ENCODE measurements around a stretch of chr6.

- PRO-cap = no peak
Measured at GRCh38 chr6:15526022-15526552, 136.7 kb downstream of the DTNBP1 start.

DNA sequence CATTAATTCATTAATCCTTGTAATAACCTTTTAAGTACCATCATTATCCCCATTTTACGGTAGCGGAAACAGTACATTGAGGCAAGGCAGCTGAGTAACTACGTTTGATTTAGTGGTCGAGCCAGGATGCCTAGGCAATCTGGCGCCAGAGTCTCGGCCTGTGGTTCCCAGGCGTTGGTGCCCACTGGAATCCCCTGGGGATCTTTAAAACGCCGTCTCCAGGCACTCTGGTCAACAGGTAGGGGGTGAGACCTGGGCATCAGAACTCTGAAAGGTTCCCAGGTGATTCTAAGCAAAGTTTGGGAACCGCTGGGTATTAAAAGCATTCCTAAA is 1.0 kb downstream of the DTNBP1 start:
- PRO-cap = no peak

DNA sequence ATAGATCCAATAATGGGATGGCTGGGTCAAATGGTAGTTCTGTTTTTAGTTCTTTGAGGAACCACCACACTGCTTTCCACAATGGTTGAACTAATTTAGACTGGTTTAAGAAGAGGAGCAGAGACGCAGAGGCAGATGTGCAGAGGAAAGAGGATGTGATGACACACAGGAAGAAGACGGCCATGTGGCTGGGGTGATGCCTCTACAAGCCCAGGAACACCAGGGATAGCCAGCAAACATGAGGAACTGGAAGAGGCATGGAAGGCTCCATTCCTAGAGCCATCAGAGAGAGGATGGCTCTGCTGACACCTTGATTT is 218.3 kb upstream of the DTNBP1 start:
- PRO-cap = no peak

- PRO-cap = no peak
Measured at GRCh38 chr6:15889294-15889799, 226.5 kb upstream of the DTNBP1 start.

DNA sequence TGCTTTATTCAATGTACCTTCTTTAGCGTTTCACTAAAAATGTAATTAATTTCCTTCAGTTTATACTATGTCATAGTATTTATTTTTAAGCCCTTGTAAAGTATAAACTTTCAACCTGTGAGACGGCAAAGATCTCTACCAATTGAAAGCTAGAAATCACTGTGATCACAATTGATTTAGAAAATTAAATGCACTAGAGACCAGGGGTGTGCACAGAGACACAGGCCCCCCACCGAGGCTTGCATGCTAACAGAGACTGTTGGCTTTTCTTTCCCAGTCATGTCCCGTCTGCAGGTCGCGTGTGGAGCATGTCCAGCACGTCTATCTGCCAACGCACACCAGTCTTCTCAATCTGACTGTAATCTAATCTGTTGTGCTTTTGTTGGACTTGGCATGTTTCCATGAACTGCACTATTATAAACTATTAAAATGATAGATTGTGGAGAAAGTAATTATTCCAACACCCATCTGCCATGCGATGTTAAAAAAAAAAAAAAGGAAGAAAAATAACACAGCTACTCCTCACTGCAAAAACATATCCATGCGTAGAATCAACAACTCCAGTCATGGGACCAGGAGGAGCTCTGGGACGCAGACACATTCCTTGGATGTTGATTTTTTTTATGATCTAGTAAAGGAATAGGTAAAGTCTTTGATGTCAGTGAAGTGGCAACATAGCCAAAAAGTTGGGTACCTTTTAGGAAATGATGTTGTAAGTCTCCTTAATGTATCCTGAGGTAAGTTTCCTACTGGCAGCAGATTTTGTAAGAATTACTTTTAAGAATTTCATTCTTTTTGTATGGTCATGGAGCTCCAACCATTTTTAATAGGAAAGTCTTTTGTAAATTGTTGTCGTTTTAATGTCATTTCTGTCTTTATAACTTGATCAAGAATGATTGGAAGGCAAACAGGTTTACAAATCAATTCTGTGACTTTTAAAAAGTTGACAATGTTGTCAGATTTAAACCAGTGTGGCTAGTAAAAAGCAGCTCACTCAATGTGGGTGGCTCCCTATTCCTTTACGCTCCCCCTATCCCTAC is 17.8 kb downstream of the MYLIP start:
- PRO-cap = no peak

GRCh38 chr6:16260759-16261562 is 22.6 kb downstream of the GMPR start:
- PRO-cap = no peak

DNA sequence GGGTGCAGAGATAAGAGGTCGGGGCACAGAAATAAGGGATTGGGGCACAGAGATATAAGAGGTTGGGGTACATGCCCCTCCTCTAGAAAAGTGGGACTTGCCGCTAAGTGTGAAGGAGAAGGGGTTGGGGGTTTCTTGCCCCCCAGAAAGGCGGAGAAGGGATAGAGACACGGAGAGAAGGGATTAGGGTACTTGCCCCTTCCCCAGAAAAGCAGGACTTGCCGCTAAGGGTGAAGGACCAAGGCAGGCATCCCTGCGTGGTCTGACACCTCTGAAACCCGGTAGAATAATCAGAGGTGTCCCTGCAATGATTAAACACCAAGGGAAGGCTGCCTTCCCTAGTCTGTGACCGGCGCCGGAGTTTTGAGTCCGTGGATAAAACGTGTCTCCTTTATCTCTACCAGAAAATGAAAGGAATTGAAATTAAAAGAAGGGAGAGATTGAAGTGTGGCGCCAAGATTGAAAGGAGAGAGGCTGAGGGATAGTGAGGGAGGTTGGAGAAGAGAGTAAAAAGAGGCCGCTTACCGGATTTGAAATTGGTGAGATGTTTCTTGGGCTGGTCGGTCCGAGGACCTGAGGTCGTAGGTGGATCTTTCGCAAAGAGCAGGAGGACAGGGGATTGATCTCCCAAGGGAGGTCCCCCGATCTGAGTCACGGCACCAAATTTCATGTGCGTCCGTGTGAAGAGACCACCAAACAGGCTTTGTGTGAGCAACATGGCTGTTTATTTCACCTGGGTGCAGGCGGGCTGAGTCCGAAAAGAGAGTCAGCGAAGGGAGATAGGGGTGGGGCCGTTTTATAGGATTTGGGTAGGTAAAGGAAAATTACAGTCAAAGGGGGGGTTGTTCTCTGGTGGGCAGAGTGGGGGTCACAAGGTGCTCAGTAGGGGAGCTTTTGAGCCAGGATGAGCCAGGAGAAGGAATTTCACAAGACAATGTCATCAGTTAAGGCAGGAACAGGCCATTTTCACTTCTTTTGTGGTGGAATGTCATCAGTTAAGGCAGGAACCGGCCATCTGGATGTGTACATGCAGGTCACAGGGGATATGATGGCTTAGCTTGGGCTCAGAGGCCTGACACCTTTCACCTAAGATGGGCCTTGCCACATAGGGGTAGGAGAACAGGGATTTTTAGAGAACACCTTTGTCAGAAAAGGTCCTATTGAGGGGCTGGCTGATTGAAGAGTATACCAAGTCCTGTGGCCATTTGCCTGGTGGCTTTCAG is 25.8 kb downstream of the GMPR start:
- PRO-cap = no peak

DNA sequence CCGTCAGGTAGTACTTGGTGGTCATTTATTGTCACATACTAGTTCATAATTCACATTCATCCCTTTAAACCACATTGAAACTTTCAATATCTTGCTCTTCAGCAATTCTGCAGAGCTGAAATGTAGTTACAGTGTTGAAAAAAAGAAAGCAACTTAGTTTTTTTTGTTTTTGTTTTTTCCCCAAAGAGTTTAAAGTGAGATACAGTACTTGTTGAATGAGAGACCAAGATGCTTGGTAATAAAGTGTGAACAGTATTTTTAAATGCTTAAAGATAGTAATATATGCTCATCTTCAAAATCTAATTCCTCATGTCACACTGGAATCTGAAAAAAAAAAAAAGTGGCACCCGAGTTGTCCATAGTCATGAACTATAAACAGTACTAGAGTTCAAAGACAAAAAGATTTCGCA is 66.6 kb downstream of the GMPR start:
- PRO-cap = no peak

DNA sequence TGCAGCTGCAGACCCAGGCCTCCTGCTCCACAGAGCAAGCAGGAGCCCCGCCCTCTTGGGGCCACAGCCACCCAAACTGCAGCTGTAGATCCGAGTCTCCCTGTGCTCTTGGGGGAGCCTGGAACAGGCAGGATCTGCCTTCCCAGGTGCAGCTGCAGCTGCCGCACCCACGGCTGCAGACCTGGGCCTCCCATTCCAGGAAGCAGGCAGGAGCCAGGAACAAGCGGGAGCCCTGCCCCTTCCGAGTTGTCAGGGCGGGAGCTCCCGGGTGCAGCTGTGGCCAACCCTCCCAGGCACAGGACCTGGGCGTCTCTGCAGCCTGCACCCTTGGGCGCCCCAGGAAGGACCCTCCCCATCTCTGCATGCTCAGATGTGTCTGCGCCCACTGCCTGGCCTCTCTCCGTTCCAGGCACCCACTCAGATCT is 120.3 kb downstream of the GMPR start:
- PRO-cap = no peak

DNA sequence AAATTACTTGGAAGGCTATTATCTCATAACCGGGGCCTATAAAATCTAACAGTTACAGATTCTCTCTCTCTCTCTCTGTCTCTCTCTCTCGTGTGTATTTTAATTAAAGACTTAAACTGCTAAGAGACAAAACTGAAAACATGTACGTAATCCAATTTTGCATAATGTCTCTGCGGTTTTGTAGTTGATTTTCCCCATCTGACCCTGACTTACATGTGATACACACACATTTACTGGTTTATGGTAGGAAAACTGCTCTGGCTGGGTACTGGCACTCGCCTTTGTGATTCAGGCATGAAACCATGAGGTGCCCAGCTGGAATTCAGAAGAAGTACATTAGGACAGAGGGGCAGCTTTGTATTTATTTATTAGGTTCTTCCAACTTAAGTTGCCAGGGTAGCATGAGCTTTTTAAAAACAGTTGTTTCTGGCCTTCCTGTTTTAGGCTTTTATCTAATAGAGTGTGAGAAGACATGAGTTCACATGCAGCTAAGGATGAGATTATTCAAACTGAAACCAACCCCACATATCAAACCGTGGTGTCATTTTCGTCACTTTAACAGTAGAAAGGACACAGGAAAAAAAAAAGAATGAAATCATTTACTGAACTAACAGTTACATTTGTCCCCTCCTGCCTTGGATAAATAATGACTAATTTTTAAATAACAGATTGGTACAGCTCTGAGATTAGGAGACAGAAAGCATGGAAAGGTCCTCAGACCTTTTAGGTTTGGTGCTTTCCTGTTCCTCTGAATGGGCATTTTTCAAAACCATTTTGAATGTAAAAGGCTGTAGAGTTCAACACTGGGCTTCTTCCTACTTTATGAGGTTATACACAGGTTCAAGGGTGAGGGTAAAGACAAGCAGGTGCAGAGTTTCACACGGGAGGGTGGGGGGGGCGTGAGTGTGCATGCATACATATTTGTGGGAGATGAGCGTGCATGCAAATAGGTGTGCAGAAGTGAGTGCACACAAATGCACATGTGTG is 182.7 kb downstream of the GMPR start:
- PRO-cap = no peak

DNA sequence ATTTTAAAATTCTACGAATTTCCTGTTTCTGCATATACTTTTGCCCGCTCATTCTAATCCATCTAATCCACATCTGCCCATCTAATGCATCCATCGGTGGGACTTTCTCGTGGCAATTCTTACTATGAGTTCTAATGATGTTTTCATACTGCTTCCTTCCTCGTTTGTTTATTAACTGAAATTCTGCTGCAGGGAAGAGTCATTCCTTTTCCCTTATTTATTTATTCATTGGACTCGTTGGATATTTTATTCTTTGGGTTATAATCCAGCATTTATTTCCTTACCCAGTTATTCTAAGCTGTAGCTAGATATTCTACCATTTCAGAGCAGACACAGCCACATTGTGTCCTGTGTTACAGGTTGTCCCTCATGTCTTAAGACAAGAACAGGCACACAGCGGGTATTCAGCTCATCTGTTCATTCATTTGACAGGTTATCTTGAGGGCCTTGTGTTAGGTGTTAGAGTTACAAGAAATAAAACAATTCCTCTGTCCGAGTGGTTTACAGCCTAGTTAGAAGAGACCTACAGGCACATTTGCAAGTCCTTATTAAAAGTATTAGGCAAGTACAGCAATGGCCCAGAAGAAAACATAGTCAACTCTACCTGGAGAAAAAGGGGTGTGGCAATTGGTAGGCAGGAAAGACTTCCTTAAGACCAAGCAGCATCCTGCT is 185.9 kb downstream of the ATXN1 start:
- PRO-cap = no peak

DNA sequence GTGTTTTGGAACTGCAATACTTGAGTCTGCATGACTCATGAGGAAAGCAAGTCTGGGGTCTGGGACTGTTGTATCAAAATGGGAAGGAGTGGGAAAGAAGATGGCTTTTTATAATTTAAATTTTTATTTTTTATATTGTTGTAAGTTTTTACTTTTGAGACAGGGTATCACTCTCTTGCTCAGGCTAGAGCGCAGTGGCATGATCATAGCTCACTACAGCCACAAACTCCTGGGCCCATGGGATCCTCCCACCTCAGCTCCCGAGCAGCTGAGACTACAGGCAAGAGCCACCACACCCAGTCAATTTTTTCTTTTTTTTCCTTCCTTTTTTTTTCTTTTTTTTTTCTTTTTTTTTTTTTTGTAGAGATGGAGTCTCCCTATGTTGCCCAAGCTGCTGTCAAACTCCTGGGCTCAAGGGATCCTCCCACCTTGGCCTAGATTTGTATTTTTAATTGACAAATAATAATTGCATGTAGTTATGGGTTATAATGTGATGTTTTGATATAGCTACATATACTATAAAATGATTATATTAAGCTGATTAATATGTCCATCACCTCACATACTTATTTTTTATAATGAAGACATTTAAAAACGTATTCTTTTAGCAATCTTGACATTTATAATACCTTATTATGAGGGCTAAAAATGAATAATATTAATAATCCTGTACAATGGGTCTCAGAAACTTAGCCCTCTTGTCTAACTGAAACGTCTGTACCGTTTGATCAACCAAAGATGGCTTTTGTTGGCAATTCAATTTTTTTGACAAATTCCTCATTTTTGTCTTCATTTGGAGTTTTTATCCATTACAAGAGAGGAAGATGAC is 71.9 kb downstream of the ATXN1 start:
- PRO-cap = no peak

- PRO-cap = no peak
Measured at GRCh38 chr6:16703880-16705159, 56.9 kb downstream of the ATXN1 start.

DNA sequence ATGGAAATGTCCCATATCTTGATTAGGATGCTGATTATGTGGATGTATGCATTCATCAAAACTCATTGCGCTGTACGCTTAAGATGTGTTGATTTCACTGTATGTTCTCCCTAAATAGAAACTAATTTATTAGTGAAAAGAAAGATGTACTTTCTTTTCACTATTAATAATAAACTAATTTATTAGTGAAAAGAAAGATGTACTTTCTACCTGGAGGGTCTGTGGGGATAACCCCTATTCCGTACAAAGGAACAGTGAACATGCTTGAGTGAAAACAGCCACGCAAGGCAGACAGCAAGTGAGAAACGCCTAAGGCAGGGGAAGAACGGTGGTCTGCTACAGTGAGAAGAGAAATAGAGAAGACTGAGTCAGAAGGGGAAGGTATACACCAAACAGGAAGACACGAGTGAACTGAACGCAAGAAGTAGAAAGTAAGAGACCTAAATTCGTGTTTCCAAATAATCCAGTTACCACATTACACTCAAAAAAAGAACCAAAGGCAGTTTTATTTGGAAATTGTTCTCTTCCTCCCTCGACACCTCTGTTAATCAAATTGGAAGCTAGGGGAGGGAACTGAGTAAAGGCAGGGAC is 49.1 kb downstream of the ATXN1 start:
- PRO-cap = no peak

GRCh38 chr6:16740946-16741492 is 20.2 kb downstream of the ATXN1 start:
- PRO-cap = no peak

GRCh38 chr6:16985677-16986133 is 116.1 kb upstream of the STMND1 start:
- PRO-cap = no peak

DNA sequence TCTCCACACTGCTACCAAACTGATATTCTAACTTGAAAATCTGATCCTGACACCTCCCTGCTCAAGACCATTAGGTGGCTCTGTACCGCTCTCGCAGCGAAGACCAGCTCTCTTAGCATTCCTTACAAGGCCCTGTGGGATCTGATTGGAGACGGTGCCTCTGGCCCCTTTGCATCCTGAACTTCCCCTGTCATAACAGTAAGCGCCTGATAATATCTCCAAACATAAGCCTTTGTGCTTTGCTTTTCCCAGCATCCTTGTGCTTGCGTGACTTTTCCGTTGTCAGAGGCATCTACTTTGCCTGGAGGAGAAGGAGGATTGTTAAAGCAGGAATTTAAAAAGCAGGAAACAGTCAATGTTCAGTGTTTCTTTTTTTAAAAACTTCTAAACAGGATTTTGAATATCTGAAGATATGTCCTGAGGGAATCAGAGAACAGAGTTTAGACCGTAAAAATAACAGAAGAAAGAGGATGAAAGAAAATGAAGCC is 89.3 kb upstream of the STMND1 start:
- PRO-cap = no peak

DNA sequence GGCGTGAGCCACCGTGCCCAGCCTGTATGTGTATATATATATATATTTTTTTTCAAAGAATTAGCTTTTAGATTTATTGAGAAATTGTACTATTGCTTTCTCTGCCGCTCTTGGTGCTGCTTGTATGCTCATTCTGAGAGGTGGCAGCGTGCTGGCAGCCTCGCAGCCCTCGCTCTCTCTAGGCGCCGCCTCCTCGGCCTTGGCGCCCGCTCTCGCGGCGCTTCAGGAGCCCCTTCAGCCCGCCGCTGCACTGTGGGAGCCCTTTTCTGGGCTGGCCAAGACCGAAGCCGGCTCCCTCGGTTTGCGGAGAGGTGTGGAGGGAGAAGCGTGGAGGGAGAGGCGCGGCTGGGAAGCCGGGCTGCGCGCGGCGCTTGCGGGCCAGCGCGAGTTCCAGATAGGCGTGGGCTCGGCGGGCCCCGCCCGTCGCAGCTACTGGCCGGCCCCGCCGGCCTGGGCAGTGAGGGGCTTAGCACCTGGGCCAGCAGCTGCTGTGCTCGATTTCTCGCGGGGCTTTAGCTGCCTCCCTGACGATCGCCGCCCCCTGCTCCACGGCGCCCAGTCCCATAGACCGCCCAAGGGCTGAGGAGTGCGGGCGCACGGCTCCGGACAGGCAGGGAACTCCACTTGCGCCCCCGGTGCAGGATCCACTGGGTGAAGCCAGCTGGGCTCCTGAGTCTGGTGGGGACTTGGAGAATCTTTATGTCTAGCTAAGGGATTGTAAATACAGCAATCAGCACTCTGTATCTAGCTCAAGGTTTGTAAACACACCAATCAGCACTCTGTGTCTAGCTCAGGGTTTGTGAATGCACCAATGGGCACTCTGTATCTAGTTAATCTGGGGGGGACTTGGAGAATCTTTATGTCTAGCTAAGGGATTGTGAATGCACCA is 19.4 kb upstream of the FAM8A1 start:
- PRO-cap = no peak

DNA sequence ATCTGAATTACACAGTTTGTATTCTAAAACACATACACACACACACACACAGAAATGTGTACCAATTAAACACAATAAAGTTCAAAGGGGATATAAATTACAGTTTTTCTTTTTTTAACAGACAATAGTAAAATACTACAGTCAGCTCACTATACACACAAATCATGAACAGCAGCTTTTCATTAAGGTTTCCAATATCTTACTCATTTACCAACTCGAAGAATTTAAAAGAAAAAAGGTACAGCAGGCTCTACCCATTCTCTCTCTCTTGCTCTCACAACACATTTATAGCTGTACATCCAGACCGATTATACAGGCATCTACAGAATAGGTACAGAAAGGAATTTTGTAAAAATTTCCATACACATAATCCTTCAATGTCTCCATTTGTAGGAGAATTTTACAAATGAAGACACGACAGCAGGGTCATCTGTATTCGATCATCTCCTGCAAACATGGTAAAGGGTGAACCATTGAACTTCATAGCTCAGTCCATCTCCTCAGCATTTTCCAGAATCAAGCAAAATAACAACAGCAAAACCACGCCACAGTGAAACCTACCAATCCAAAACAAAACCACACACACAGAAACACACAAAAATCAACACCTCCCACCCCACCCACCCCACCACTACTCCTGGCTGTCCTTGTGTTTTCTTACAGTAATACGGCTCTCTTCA is 52.7 kb upstream of the NUP153 start:
- PRO-cap = no peak

DNA sequence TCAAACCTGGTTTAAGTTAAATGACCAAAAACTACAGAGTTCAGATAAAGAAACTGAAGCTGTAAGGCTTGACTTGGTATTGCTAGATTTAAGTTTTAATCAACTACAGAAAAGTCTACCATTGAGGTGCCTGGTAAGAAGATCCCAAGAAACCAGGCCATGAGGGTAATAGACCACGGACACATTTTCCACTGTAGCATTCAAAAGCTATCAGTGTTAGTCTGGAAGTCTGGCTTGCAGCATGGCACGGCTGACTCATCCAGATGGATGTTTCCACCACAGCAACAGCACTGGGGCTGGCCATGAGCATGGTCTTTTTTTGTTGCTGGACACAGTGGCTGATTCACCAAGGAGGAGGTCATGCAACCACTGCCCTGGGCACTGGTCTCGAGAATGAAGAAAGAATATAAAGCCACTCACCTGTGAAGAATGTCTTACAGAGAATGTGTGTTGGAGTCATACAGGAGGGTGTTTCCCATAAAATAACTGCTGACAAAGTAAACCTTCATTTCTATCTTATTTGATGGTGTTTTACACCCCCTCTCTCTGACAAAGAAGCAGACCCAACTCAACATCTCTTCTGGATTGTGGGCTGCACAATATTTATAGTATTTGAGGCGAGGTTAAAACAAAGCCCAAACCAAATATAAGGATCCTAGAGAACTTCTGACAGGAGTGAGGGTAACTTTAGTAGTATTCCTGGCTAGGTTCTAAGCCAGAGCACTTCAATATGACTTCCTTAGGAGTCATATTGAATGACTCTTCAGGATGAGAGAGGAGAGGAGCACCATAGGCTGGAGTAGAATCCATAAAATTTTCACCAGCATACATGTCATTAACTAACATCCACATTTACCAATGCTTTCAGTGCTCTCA is 121.6 kb downstream of the KIF13A start:
- PRO-cap = no peak